ENCODE results near the genes MED6, ENTPD5 and SYNDIG1L.

DNA sequence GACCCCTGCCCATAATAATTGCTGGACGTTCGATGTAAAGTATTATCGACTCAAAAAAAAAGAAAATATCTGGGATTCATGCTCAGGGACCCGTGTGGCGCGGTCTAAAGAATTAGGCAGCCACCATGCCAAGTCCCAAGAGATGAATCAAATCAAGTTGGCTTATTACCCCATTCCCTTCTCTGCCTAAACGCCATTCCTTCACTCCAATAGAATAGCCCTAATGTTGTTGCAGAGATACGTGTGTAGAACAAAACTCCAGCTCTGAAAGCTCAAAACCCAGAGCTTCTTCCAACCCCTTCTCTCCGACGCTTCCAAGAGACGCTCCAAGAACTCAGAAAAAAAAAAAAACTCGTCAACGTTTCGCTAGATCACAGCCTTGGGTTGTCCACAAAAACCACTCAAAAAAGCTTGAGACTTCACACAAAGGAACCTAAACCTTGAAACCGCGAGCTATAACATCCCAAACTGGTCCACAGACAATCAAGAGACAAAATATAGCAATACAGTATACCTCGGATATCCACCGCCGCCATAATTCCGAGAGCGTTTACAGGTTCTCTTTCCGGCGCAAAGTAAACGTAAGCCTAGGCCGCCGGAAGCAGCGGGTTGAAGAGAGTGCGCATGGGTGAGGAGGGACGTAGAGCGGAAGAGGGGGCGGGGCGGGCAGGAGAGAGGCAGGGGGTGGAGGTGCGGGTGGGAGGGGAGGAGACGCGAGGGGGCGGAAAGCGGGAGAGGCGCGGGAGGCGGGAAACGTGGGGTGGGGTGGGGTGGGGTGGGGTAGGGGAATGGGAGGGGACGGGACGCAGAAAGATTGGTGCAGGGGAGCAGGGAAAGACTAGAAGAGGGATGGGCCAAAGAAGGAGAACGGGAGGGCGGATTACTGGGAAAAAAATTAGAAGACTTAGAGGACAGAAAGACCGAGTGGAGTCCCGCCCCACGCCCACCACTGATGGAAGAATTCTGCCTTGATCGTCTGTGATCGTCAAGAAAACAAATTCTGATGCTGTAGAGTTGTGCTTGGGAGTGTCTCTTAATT, at the start of gene MED6:
TSS of gene MED6 (minus strand) at position 554 of the 1,039 bp plus-strand sequence.
- PRO-cap, 5 experiments: peak in 5 of 5 experiments; most common plus-strand start position 651 of the sequence (in 3); most common minus-strand start position 552 of the sequence (in 5)
- RAMPAGE, long total RNA, 2 experiments: start-site peak on the minus strand in 1 of 2 experiments, centred at position 553 of the sequence, 109 to 234 reads per replicate
- RRBS: no CpG with 5 or more reads among the region's 50 CpGs

DNA sequence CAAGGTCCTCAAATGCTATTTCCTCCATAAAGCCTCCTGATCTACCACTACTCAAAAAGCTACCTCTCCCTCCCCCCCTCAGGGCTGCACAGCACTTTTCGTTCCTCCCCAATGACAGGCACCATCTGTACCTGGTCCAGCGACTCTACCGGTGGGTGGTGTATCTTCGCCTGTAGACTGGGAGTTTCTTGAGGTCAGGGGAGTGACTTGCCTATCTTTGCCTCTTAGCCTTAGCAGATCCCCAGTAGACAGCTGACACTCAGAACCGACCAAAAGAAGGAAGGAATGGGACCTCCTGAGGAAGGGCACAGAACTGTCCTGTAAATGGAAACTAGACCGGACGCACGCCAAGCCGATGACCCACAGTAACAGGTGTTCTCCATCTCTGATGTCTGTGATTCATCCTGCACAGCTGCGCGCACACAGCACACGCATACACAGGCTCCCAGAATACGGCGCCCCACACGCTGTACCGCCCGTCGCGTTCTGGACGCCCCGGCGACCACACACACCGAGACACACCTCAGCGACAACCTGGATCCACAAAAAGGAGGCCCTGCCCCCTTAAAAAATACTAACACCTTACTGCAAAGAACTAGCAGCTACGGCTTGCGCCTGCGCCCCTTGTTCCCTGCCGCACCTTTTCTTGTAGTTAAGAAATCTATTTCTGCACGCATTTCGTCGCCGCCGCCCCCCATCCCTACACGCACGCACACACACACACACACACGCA, 673 bp upstream of the TTC9 start:
- PRO-cap, 5 experiments: peak in 1 of 5 experiments; most common plus-strand start position 397 of the sequence (in 1)
- RAMPAGE, long total RNA, 2 experiments: no peak in any of the 2 experiments
- RRBS: 0% methylated on average over 1 of the region's 36 CpGs

GRCh38 chr14:70665994-70666749, 24.5 kb downstream of the TTC9 start:
- PRO-cap, 5 experiments: no peak in any of the 5 experiments
- RAMPAGE, long total RNA, 2 experiments: no peak in any of the 2 experiments
- RRBS: no CpG with 5 or more reads among the region's 6 CpGs

GRCh38 chr14:71031395-71031756, 124.1 kb downstream of the PCNX1 start:
- PRO-cap, 5 experiments: peak in 1 of 5 experiments; most common plus-strand start chr14:71031501 (in 1)
- RAMPAGE, long total RNA, 2 experiments: no peak in any of the 2 experiments
- RRBS: no CpG with 5 or more reads among the region's 5 CpGs

GRCh38 chr14:71235992-71236362, 84.3 kb upstream of the SIPA1L1 start:
- PRO-cap, 5 experiments: no peak in any of the 5 experiments
- RAMPAGE, long total RNA, 2 experiments: no peak in any of the 2 experiments
- RRBS: no CpG with 5 or more reads among the region's 7 CpGs

DNA sequence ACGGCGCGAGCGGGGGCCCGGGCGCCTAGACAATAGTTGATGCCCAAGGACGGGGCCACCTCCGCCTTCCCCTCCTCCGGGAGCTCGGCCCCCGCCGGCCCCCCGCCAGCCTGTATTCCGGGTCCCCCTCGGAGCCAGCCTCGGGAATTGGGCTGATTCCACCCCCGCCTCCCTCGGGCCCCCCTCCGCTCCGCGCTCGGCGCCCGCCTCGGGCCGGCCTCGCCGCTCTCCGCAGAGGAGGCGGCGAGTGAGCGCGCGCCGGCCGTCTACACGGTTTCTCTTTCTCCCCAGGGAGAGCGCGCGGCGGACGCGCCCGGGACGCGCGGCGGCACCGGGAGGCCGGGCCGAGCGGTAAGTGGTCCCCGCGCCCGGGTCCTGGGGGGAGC, 548 bp downstream of the SIPA1L1 start:
- PRO-cap, 5 experiments: peak in 3 of 5 experiments; most common plus-strand start position 234 of the sequence (in 3); most common minus-strand start position 249 of the sequence (in 2)
- RAMPAGE, long total RNA, 2 experiments: no peak in any of the 2 experiments
- RRBS: 2% methylated on average over 39 of the region's 55 CpGs

GRCh38 chr14:71351594-71352278, 31.5 kb downstream of the SIPA1L1 start:
- PRO-cap, 5 experiments: no peak in any of the 5 experiments
- RAMPAGE, long total RNA, 2 experiments: no peak in any of the 2 experiments
- RRBS: no CpG with 5 or more reads among the region's 2 CpGs

- PRO-cap, 5 experiments: no peak in any of the 5 experiments
- RAMPAGE, long total RNA, 2 experiments: no peak in any of the 2 experiments
- RRBS: no CpG with 5 or more reads among the region's 2 CpGs
Measured at GRCh38 chr14:71439683-71440019, 119.4 kb downstream of the SIPA1L1 start.

GRCh38 chr14:72357707-72358331, 425.6 kb downstream of the RGS6 start:
- PRO-cap, 5 experiments: peak in 2 of 5 experiments; most common minus-strand start chr14:72358156 (in 2)
- RAMPAGE, long total RNA, 2 experiments: no peak in any of the 2 experiments
- RRBS: no CpG with 5 or more reads among the region's 2 CpGs

GRCh38 chr14:72753232-72753534, 140.7 kb downstream of the DPF3 start:
- PRO-cap, 5 experiments: no peak in any of the 5 experiments
- RAMPAGE, long total RNA, 2 experiments: no peak in any of the 2 experiments
- RRBS: no CpG with 5 or more reads among the region's 6 CpGs

DNA sequence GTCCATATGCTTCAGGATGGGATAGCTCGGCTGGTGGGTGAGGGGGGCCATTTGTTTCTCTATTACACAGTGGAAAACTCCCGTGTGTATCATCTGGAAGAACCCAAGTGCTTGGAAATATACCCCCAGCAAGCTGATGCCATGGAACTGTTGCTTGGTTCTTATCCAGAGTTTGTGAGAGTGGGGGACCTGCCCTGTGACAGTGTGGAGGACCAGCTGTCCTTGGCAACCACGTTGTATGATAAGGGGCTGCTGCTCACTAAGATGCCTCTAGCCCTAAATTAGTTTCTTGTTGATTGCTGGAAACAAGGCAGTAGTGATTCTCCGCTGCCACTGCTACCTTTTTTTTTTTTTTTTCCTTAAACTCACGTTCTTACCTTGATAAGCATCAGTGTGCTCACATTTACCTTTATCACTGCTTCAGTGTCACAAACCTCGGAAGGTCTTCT, 1.9 kb downstream of the RIOX1 start:
- PRO-cap, 5 experiments: no peak in any of the 5 experiments
- RAMPAGE, long total RNA, 2 experiments: no peak in any of the 2 experiments
- RRBS: no CpG with 5 or more reads among the region's 6 CpGs

- PRO-cap, 5 experiments: no peak in any of the 5 experiments
- RAMPAGE, long total RNA, 2 experiments: no peak in any of the 2 experiments
- RRBS: no CpG with 5 or more reads among the region's 22 CpGs
Measured at GRCh38 chr14:73738507-73739172, 21.5 kb downstream of the MIDEAS start.

GRCh38 chr14:73743043-73744011, 16.8 kb downstream of the MIDEAS start:
- PRO-cap, 5 experiments: no peak in any of the 5 experiments
- RAMPAGE, long total RNA, 2 experiments: no peak in any of the 2 experiments
- RRBS: no CpG with 5 or more reads among the region's 12 CpGs

- PRO-cap, 5 experiments: no peak in any of the 5 experiments
- RAMPAGE, long total RNA, 2 experiments: no peak in any of the 2 experiments
- RRBS: no CpG with 5 or more reads among the region's 6 CpGs
Measured at GRCh38 chr14:73744815-73745537, 15.1 kb downstream of the MIDEAS start.

DNA sequence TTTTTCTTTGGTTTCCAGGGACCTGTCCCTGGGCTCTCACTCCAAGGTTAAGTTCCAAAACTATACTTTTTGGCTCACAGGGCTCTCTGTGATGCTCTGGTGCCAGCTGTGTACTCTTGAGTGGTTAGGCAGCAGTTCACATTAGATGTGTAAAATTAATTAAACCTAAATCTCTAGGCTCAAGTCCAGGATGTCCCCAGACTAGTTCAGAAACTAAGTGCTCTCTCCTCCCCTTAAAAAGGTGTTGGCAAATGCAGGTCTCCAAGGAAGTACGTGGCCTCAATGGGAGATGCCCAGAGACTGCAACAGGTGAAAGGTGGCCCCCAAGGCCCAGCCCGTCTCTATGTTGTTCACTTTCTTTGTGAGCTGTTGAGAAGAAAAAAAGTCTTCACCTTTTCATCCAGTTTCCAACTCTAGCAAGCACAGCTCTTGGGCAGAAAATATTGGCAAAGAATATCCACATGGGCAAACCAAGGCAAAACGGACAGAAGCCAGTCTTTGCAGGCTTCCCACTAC, 16.6 kb downstream of the COQ6 start:
- PRO-cap, 5 experiments: no peak in any of the 5 experiments
- RAMPAGE, long total RNA, 2 experiments: no peak in any of the 2 experiments
- RRBS: no CpG with 5 or more reads among the region's 3 CpGs

DNA sequence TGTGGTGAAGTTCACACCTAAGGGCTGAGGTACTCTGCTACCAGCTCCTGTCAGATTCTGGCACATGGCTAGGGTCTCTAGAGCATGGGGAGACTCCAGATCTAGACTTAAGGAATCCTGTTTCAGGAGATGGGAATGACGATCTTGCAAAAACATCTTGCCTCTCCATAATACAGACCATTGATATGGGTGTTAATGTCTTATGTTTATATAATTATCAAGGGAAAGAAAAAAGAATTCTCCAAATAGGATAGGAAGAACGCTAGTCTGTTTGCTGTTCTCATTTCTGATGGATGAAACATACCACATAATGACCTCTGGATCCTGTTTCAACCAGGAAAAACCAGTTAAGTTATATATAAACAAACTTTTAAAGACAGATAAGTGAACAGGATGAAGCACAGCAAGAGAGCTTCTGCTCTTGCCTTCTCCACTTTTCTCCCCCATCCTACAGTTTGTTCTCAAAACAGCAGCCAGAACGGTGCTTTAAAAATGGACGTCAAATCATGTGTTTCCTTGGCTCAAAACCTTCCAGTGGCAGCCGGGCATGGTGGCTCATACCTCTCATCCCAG, 27.8 kb downstream of the COQ6 start:
- PRO-cap, 5 experiments: peak in 1 of 5 experiments; most common plus-strand start position 387 of the sequence (in 1)
- RAMPAGE, long total RNA, 2 experiments: no peak in any of the 2 experiments
- RRBS: no CpG with 5 or more reads among the region's 5 CpGs

DNA sequence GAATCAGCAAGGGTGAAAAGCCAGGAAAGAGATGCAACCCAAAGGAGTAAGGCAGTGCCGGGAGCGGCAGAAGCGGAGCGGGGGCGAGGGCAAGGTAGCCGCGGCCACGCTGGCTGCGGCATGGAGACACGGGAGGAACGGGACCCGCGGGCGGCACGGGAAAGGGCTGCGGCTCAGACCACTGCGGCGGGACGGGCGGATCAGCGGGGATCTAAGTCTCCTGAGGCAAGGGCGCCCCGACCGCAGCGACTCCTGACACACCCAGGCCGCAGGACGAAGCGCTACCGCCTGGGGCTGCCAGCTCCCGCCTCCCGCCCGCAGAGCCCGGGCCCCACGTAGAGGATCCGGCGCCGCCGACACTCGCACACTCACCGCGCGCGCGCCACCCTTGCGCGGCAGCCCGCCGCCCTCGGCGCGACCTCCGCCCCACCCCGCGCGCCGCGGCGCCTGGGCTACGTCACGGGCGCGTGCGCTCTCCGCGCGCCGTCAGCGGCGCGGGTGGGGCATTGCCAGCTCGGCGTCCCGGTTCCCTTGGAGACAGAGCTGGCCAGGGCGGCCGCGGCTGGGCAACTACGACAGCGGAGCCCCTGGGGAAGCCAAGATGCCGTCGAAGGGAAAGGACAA, at the start of gene ENTPD5:
TSS of gene ENTPD5 (minus strand) at position 411 of the 624 bp plus-strand sequence.
- PRO-cap, 5 experiments: peak in 5 of 5 experiments; most common plus-strand start position 540 of the sequence (in 4); most common minus-strand start position 362 of the sequence (in 4)
- RAMPAGE, long total RNA, 2 experiments: start-site peak on the plus strand in 1 of 2 experiments, centred at position 535 of the sequence, 136 reads per replicate
- RRBS: no CpG with 5 or more reads among the region's 80 CpGs

GRCh38 chr14:74071142-74071744, 13.0 kb downstream of the ALDH6A1 start:
- PRO-cap, 5 experiments: no peak in any of the 5 experiments
- RAMPAGE, long total RNA, 2 experiments: no peak in any of the 2 experiments
- RRBS: no CpG with 5 or more reads among the region's 3 CpGs

GRCh38 chr14:74402726-74403306, 23.2 kb downstream of the SYNDIG1L start:
- PRO-cap, 5 experiments: no peak in any of the 5 experiments
- RAMPAGE, long total RNA, 2 experiments: no peak in any of the 2 experiments
- RRBS: no CpG with 5 or more reads among the region's 7 CpGs

DNA sequence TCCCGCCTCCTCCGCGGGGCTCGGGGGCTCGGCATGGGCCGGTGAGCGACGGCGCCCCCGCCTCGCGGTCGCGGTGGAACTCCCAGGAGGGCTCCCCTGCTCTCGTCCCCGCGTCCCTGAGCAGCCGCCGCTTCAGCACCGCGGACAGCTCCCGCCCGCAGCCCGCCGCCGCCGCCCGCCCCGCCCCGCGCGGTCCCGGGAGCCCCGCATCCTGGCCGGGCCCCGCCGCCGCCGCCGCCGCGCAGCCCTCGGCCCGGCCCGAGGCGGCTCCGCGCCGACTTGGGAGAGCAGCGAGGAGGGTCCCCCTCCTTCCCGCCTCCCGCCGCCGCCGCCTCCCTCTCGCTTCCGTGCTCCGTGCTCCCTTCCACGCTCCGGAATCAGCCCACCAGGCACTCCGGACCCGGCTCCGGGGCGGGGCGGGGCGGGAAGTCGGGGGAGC, at the start of gene SYNDIG1L:
TSS of gene SYNDIG1L (minus strand) at position 281 of the 439 bp plus-strand sequence.
- PRO-cap, 5 experiments: no peak in any of the 5 experiments
- RAMPAGE, long total RNA, 2 experiments: no peak in any of the 2 experiments
- RRBS: 5% methylated on average over 20 of the region's 67 CpGs